SP-49 (cell line): ENCODE data around the genes RNF144B and MBOAT1.

DNA sequence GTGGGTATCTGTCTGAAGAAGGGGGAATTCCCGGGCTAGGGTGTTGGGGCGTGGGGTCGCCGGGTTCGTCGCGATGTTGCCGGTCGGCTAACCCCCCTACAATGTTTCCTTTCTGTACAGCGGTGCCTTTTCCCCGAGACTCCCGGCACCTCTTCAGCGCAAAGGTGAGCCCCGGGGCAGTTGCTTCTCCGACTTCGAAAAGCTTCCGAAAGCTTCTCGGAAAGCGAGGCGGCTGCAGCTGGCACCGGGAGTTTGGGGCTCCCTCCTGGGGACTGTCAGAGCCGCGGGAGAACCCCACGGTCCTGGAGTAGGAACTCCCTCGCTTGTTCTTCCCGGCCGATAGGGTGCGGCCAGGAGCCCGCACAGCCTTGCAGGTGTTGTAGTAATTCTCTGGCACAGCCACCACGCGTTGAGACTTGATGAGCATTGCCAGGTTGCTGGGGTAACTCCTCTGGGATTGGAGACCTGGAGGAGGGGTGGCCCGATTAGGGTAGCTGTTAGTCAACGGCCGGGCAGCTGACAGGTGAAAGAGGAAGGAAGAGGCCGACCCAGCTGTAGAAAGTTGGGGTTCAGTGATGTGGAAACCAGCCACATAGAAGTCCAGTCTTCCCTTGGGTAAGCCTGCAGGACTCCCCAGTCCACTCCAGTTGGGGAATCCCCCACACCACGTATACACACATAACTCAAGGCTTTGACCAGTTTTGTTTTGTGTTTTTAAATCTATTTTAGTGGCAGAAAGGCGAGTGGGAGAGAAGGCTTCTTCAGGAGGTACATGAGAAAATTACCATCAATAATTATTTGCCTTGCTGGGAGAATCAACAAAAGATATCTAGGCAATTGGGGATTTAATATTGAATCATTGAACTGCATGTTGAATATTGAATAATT, 785 bp downstream of the KDM1B start:
- PRO-cap = no peak

GRCh38 chr6:18209730-18210359, 54.5 kb downstream of the DEK start:
- PRO-cap = no peak

GRCh38 chr6:18360229-18360563, 27.0 kb upstream of the RNF144B start:
- PRO-cap = no peak

DNA sequence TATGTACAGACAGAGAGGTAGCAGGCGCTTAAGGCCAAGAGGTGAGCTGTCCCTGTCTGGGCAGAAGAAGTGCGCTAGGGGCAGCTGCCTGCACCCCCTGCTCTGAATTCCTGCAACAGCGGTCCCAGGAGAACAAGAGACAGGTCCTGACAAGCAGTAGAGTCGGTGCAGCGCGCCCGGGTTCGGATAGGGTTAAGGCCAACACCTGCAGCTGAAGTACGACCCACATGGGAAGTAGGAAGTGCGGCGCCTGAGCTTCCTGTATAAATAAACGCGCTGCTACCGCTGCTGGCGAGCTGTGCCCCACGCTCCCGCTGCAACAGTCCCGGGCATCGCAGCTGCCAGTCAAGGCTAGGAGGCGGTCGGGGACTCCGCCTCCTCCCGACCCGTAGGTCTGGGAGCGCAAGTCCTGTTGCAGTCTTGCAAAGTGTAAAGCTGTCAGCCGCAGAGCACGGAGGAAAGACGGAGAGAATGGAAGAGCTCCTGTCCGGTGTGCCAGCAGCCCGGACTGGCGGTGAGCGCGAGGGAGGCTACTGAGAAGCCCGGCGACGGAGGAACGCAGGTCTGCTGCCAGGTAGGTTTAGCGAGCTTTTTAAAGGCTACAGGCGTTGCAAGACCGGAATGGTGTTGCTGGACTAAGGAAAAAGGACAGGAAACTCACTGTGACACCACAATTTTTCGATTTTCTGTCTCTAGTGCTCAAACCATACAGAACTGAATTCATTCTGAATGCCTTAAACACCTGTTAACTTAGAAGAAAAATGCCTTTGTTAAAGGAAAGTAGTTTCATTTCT, at the start of gene RNF144B:
RNF144B (plus strand) TSS at position 294 of the 794 bp plus-strand sequence.
- PRO-cap = bidirectional peak, plus-strand start at position 447 of the sequence, minus-strand start at position 265 of the sequence

- PRO-cap = no peak
These were observed 106.4 kb downstream of the RNF144B start for GRCh38 chr6:18493342-18494118.

DNA sequence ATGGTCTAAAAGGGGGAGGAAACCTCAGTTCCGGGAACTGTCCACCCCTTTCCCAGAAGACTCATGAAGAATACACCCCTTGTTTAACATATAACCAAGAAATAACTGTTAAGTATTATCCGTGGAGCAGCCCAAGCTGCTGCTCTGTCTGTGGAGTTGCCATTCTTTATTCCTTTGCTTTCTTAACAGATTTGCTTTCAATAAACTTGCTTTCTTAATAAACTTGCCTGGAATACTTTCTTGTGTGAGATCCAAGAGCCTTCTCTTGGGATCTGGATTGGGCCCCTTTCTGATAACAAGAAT, 146.7 kb upstream of the ID4 start:
- PRO-cap = no peak

DNA sequence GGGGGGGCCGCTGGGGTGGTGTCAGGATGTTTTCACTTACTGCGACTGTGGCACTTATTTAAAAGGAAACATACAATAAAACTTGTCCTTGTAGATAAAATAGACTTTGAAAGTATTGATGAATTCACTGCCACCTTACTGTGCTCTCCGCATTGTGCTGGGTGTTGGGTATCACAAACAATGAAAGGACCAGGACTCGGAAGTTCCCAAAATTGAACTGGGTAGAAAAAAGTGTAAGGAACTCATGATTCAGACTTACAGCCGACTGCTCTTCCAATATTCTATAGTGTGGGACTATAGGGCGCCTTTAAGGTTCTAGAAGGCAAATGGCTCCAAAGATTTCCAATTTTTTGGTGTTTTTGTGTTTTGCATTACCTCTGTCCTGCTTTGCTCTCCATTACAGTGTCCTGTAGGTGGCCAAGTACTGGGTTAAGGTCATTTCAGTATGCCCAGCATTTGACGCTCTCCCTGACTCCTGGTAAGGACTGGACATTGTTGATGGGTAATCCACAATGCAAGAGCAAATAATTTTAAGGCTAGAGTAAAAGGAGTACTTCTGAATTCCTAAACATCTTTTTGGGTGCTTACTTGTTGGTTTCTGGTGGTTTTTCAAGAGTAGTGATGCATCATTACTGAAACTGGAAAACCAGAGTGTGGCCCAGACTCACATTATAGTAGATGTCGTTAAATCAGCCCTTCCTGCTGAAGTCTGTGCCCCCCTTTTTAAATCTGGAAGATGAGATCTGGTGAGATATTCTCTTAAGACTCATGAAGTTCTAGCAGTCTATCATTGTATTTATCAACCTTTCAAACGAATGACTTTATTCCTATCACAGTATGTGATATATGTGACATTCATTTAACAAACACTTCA, 31.8 kb upstream of the ID4 start:
- PRO-cap = no peak

DNA sequence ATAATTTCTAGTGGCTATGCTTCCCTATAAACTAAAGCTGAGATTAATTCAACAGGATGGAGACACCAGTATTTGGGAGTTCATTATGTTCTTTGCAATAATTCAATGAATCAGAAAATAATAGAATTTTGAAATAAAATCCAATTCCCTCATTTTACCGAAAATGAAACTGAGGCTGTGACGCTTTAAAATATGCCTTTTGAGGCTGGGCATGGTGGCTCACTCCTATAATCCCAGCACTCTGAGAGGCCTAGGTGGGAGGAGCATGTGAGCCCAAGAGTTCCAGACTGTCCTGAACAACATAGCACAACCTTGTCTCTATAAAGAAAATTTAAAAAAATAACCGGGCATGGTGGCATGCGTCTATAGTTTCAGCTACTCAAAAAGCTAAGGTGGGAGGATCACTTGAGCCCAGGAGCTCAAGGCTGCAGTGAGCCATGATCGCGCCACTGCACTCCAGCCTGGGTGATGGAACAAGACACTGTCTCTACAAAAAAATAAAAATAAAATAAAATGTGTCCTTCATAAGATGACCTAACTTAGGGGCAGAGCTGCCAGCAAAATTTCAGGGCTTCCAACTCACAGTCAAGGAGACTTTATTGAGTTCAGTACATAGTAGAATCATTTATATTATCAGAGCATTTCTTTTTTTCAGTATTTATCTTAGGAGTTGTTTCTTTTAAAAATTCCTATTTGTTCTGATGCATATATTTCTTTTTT, 12.5 kb downstream of the ID4 start:
- PRO-cap = no peak

GRCh38 chr6:20134108-20134460, 78.2 kb downstream of the MBOAT1 start:
- PRO-cap = no peak

DNA sequence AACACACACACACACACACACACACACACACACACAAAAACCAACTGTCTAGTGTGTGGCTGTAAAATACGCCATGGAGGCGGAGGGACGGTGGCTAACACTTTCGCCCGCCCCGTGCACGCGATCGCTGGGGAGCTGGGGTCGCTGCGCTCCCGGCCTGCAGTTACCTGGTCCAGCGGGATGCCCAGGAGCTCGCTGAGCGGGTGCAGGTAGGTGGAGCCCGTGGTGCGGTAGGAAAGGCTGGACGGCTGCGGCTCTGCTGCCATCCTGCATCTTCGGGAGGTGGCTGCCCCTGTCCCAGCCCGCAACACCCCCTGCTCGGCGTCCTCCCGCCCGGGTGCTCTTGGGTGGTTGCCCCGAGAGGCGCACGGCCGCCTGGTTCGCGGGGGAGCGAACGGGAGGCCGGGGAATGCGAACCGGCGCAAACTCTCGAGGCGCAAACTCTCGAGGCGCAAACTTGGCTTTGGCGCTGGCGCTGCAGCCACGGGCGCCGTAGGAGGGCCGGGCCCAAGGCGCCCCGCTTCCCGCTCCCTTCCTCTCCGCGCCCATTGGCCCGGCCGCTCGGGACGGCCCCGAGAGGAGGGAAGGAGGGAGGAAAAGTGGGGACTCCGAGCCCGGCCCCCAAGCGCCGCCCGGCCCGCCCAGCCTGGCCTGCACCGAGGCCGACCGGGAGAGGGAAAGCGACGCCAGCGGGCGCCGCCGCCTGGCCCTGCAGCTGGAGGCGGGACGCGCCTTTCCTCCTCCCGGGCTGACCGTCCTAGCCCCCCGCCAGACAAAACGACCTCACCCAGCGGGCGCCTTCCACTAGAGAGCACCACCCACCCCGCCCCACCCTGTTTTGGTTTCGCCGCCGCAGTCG, at the start of gene MBOAT1:
MBOAT1 (minus strand) TSS at position 501 of the 859 bp plus-strand sequence.
- PRO-cap = no peak

DNA sequence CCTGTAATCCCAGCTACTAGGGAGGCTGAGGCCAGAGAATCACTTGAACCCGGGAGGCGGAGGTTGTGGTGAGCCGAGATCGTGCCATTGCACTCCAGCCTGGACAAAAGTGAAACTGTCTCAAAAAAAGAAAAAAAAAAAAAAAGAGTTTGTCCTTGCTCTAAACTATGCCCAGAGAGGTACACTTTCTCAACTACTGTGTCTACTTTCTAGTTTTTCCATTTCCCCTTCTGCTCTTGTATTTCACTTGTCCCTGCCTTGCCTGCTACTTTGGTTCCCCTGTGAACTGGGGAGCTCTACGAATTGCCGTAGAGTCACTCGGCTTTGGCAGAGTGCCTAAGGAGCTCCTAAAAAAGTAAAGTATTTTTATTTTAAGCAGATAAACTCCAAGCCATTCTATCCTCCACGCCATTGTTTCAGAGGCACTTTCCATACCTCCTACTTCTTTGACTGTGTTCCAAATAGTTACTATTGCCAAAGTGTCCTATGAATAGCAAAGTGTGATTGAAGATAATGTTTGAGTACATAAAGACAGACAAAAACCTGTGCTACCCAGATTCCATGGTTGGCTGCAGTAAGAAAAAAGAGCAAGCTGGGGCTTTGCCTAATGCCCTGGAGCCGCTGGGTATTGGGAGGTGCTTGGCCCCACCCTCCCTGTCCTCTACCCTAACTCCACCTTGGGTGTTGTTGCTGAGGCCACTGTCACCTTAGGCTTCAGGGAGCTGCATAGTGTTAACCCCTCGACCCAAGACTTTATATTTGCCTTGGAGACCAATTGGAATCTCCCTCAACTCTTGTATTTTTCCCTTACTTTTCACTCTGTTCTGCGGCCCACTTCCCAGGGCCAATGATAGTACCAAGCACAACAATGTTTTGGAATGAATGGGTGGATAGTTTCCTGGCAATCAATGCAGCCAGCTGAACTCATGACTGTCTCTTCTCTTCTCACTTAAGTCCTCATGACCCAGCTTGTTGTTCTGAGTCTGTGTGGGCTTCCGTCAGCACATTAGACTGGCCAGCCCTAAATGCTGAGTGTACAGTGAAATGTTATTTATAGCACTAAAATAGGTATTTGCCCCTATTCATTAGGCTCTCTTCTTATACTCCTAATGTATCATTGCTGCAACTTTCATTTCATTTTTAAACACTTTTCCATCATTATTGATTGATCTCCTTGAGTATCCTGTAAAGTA, 5.3 kb upstream of the MBOAT1 start:
- PRO-cap = no peak

- PRO-cap = no peak
These were observed 35.3 kb upstream of the E2F3 start for GRCh38 chr6:20366169-20366925.

DNA sequence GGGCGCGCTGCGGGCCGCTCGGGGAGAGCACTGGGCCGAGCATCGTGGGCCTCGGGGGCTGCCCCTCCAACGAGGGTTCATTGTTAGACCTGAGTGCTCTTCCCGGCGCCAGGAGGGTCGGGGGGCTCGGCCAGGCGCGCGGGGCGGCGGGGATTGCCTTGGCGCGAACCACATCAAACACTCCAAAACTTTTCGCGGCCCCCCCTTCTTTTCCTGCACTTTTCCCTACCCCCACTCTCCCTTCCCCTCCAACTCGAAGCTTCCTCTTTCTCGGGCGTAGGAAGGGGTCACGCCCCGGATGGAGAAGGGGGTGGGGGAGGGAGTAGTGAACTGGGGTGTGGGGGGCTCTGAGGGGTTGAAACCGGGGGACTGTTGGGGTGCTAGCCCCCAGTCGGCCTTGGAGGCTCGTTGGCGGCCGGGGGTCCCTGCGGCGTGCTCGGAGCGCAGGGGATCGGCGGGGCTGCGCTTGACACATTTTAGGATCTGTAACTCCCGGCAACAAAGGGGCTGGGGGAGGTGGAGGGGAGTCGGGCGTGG, 1.1 kb downstream of the E2F3 start:
- PRO-cap = bidirectional peak, plus-strand start at position 35 of the sequence, minus-strand start outside the sequence; bidirectional peak, plus-strand start at position 318 of the sequence, minus-strand start at position 255 of the sequence

- PRO-cap = no peak
These were observed 386 bp upstream of the CDKAL1 start for GRCh38 chr6:20533889-20534252.

DNA sequence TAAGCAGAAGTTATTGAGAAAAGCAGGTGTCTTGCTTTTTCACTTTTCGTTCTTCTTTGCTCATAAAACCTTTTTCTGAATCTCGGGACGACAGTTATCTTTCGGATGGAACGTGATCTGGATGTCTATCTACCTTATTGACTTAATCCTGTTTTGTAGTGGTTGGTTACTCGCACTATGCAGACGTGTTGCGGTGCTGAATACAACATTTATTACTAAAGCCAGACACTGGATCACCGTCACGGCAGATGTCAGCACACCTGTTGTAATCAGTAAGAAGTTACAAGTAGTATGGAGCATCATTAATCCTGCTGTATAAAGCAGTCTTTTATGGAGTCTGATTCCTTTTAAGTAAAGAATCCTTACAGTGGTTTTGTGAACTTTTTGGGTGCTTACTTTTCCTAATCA, 675 bp downstream of the CDKAL1 start:
- PRO-cap = no peak

GRCh38 chr6:21348395-21348804, 245.2 kb upstream of the SOX4 start:
- PRO-cap = no peak

DNA sequence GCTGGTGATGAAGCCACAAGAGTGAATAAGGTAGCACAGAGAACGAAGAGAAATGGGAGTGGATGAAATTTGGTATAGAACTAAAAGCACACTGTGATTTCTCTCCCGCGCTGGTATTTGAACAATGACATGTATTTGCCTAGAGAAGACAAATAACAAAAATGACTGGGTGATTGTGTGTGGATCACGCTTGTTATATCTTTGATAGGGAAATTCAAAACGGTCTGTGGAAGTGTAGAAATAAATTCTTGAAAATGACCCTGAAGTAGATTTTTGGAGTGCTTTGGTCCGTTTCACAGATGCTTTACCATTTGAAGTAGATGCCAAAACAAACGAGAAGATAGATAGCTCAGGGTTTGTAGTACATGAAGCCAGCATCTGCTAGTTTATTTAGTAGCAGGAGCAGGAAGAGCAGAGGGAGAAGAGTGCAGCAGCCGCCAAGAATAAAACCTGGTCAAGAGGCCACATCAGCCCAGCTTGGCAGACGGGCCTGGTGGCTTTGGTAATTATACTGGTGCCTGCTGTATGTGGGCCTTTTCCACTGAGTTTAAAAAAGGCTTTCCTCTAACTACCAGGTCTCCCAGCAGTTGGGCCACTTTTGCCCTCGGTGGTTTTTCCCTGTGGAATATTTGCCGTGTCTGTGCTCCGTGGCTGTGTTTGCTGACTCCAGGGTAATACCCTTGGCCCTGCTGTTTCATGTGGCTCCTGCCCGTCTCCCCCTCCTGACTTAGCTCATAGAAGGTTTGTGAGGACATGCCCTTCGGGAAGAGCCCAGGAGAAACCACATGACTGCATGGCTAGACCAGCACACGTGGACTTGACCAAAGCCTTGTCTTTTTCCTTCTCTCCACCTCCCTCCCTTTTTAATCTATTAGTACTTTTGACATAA, 293.9 kb downstream of the SOX4 start:
- PRO-cap = no peak

DNA sequence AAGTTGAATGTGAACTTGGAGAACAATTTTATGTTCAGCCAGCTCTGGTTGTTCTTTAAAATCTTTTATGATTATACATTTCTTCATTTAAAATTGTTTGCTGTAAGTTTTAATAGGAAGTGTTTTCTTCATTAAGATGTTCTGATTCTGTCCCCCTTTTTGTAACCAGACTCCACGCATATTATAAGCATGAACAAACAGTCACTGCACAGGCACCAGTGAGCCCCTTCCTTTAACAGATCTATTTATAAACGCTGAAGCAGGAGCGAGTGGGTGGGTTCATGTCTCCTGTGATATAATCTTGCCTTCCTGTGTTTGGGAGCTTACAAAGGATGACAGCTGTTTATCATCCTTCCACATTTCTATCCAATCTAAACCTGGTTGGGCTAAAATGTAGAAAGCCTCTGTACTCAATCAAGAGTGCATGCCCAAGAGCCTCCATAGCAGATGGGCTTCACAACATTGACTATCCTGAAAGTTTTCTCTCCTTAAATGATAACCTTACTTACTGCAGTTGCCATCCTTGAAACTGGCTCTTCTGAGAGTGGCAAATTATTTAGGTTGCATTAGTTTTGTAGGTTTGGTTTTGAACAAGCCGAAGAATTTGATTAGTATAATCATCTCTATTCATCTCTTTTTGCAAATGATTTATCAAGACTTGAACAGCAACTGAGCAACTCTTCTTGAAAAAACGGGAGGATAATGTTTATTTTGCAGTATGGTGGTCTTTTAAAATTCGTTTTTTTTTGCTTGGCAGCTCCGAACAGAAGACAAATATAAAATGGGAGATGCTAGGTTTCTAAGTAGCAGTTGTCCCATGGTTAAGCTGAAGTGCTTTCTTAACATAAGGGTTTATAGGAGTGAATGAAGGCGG, 299.1 kb downstream of the PRL start:
- PRO-cap = no peak

- PRO-cap = no peak
These were observed 260.6 kb downstream of the PRL start for GRCh38 chr6:22036306-22036653.

- PRO-cap = no peak
These were observed 149.8 kb downstream of the PRL start for GRCh38 chr6:22146892-22147631.